ENCODE results near the gene SLC25A26.

GRCh38 chr3:65924278-65924902 is 114.3 kb downstream of the MAGI1 start:
- PRO-cap, 7 experiments = no peak in any of the 7 experiments

DNA sequence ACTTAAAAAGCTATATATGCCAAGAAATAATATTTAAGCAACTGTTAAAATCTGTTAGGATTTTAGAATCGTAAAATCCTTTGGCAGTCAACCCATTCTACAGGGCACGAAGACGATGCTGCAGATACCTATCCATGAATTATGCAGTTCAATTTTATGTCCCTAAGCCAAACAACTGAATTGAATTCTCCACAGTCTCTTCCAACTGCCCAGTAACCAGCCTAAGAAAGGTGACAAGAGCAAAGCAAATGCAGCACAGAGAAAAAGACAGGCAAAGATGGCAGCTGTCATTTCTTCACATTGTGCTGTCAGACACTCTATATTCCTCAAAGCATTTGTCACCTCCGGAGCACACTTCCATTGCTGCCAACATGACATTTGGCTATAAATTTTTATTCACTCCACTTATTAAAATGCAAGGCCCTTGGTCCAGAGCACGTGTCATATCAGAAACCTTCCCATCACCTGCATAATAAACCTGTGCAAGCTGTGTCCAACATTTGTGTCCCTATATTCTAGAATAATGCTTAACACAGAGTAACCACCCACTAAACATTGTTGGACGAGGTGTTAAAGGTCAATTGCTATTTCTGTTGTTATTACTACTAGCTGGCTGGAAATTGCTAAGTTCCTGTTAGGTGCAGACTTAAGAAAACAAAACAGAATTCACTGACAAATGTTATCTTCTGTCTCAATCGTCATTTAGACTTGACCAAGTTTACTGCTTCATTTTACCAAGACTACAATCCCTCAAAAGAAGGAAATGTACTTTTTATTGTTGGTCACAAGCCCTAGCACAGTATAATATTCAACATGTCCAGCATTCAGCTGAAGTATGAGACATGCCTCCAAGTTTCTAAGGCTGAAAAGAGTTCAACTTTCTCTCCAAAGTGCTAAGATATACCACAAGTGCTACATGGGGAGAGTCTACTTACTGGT is 89.7 kb downstream of the MAGI1 start:
- PRO-cap, 7 experiments = no peak in any of the 7 experiments

DNA sequence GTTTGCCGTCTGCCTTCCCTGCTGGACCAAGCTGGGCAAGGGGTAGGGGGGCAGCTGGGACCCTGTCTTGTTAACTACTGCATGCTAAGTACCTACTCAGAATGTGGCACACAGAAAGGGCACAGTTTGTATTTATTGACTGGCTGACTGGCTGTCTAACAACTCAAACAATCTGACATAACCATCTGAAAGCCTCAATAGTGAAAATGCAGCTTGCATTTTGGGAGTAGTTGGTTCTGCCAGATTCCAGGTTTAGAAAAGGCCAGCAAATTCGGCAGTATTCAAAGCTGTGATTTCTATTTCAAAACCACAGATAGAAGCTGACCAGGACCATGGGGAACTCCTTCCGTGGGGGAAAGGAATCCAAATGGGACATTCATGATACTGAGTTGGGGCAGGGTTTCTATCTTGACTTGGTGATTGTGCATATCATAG is 16.7 kb upstream of the MAGI1 start:
- PRO-cap, 7 experiments = no peak in any of the 7 experiments

GRCh38 chr3:66220577-66221530 is at the start of gene SLC25A26:
SLC25A26 (plus strand) TSS chr3:66221001.
- PRO-cap, 7 experiments = peak in 7 of 7 experiments; most common plus-strand start chr3:66221012 (in 6); most common minus-strand start chr3:66220804 (in 7)

DNA sequence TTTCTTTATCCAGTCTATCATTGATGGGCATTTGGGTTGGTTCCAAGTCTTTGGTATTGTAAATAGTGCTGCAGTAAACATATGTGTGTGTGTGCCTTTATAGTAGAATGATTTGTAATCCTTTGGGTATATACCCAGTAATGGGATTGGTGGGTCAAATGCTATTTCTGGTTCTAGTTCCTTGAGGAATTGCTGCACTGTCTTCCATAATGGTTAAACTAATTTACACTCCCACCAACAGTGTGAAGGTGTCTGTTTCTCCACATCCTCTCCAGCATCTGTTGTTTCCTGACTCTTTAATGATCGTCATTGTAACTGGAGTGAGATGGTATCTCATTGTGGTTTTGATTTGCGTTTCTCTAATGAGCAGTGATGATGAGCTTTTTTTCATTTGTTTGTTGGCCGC is 86.1 kb downstream of the SLC25A26 start:
- PRO-cap, 7 experiments = peak in 3 of 7 experiments; most common minus-strand start position 220 of the sequence (in 3)

- PRO-cap, 7 experiments = no peak in any of the 7 experiments
Observed at GRCh38 chr3:66382957-66383304, 117.9 kb downstream of the LRIG1 start.

GRCh38 chr3:66461930-66462815 is 38.6 kb downstream of the LRIG1 start:
- PRO-cap, 7 experiments = no peak in any of the 7 experiments

- PRO-cap, 7 experiments = no peak in any of the 7 experiments
Observed at GRCh38 chr3:66803041-66803747, 194.9 kb upstream of the KBTBD8 start.

- PRO-cap, 7 experiments = no peak in any of the 7 experiments
Observed at GRCh38 chr3:66822247-66822705, 175.8 kb upstream of the KBTBD8 start.

GRCh38 chr3:67018106-67018879 is 20.2 kb downstream of the KBTBD8 start:
- PRO-cap, 7 experiments = no peak in any of the 7 experiments

DNA sequence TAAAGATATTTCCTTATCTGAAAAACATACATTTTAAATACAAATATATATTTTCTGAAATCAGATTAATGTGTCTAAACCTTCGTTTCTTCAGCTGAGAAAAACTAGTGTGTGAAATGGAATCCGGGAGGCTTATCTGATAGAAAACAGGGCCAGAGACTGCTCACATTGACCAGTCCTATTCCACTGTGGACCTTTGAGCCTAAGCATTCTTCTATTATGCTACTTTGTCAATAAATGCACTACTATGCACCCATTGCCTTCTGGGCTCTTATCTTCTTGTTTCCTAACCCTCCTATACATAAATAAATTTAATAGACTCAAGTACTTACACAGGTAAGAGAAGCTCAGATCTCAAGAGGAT is 298.4 kb downstream of the KBTBD8 start:
- PRO-cap, 7 experiments = no peak in any of the 7 experiments

DNA sequence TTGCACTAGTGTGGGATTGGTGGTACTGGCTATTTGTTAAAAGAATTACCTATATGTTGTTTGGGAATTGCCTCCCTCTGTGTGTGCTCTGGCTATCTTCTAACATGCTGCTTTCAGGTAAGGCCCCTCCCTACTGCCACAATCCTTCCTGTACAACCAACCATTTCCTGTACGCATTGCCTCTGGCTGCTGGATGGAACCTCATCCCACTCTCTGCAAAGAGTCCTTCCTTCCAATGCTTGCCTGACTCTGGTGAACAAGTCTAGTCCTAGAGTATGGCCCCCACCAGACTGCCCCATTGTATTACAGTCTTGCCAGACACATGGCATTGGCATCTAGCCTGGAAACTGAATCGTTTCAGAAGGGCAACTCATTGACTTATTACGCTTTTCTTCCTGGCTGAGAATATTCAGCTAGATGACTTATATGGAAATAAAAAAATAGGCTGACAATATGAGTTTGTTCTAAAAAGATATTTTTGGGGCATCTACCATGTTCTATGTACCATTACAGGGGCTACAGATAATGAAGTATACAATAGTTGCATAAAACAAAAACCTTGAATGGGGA is 170.3 kb downstream of the SUCLG2 start:
- PRO-cap, 7 experiments = no peak in any of the 7 experiments

- PRO-cap, 7 experiments = no peak in any of the 7 experiments
Observed at GRCh38 chr3:69248222-69248907, 126.0 kb upstream of the LMOD3 start.

GRCh38 chr3:69292953-69293242 is 93.0 kb downstream of the FRMD4B start:
- PRO-cap, 7 experiments = no peak in any of the 7 experiments

- PRO-cap, 7 experiments = no peak in any of the 7 experiments
Observed at GRCh38 chr3:69409602-69410366, 23.9 kb upstream of the FRMD4B start.

DNA sequence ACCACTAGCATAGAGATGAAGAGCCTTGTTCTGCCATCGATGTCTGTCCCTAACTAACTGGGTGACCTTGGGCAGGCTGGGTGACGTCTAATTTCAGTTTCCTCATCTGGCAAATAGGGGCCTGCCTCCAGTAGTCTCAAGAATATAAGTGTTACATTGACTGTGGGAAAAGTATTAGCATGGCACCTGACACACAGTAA is 5.0 kb downstream of the MITF start:
- PRO-cap, 7 experiments = no peak in any of the 7 experiments

DNA sequence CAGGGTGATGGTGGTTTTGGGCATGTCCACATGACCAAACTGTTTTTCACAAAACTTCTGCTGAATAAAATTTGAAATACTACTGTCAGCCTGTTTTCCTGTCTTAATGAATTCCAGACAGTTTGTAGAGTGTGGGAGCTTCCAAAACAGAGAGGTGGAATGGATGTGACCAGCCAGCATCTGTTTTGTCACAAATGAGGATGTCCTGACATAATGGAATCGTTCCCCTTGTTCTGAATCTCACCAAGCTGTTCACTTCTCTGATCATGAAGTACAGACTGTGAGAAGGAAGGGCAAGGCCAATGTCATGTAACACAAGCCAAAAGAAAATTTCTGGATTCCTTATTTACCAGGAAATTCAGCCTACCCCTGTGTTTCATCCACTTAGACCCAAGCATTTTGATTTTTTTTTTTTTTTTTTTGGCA is 11.9 kb downstream of the MITF start:
- PRO-cap, 7 experiments = no peak in any of the 7 experiments

DNA sequence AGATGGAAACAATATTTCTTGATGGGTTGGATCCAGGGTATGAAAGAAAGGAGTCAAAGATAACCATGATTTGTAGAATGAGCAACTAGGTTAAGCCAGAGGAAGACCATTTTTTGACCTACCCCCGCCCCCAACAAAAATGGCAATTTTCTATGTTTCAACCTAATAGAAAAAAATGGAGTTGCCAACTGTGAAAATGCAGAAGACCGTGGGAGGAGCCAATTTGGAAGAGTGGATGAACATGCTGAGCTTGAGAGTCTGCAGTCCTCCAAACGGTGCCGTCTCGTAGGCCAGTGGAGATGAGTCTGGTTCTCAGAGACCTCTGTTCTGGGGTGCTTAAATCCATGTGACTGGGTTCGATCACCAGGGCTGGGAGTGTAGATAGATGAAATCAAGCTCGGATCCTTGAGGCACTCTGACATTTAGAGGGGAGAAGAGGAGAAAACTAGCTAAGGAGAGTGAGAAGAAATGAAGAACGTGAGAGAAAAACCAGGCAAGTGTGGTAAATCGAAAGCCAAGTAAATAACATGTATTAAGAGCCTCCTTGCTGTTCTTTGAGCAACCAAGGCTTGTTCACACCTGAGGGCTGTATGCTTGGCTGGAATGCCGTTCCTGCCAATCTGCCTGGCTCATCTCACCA is 190.7 kb downstream of the MITF start:
- PRO-cap, 7 experiments = no peak in any of the 7 experiments

DNA sequence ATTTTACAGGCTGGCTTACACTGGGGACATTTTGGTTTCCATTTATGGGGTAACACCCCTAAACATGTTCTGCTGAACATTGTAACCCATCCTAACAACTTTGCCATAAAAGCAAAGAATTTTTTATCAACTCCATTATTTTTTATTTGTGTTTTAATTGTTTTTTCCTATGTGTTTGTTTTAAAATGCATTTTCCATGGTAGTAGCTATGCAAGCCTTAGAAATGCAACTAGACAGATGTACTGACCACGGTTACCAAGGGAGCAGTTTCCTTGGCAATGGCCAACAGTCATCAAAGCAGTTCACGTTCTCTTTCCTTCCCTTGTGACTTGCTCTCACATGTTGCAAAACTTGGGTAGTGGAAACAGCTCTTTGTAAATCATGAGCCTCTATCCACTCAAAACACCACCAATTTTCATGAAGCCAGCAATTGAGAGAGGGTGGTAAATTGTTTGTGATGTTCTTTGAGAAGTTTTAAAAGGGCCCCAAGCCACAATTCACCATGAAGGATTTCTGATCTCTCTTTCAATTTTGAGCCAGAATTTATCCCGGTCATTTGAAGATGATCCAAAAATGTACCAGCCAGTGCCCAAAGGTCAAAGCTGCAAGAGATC is 499.4 kb upstream of the MDFIC2 start:
- PRO-cap, 7 experiments = no peak in any of the 7 experiments

DNA sequence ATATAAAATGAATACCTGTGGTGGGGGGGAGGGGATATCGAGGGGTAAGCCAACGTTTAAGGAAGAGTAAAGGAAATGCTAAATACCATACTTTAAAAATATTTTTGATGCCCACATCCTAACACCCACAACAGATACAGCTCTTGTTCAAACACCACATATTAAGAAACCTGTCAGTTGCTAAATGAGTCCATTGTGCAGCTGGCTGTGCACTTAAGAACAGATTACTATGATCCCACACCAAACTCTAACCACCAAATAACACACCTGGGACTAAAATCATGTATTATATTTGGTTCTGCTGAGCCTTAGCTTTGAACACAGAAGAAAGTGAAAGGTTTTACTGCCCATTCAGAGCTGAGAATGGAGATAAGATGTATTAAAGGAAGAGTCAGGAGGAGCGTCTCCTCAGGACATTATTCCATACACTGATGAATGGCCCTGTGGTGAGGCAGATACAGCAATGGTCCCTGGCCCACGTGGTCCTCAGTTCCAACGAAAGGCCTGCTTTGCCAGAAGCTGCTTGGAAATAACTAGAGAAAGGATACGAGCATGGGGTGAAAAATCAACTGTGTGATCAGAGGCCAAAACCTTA is 515.4 kb downstream of the FOXP1 start:
- PRO-cap, 7 experiments = peak in 6 of 7 experiments; most common plus-strand start position 193 of the sequence (in 6); most common minus-strand start position 133 of the sequence (in 1)